Measurements from ENCODE around the genes SPANXB1 and FMR1.

DNA sequence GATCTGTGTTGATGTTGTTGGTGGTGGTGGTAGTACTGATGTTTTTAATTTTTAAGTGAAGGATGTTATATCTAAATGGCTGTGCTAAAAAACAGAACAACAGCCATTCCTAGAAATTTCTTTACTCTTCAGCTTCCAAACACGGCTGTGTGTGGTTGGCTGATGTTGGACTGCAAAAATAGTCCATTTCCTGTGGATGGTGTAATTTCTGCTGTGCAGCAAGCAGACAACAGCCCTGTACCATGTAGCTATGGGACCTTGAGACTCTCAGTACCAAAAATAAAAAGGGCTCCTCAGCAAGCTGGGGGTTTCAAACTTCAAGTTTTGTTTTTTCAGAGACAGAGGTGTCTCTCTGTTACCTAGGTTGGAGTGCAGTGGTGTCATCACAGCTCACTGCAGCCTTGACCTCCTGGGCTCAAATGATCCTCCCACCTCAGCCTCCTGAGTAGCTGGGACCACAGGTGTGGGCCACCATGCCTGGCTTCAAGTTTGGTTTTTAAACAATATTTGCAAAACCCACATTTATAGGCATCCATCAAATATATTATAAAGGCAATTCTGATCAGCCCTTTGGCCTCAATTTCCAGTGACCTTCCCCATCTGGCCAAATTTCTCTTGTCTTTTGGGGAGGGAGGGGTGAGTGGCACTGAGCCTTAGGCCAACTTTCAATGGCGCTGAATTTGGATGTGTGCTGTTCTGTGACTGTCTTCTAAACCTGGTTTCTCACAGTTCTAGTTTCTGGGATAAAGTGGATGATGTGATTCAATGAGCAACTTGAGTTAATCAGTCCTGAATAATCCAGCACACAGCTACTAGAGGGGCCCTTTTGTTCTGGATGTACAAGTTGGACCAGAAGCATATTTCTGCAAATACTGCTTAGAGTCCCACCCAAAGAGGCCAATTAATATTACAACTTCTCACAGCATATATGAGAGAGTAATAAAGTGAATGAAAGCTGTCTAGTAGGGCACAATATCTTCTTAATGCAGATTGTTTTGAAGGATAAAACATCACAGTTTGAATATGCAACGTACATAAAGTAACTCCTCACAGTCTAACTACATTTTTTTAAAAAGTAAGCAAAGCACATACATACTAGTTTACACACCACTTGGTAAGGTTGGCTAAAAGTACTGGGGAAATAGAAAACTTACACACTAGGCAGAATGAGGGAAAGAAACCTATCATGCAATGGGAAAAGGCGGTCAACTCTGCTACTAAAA lies 18.5 kb downstream of the CD40LG start:
- PRO-cap = no peak

- PRO-cap = no peak
Observed at GRCh38 chrX:137428109-137429010, 137.6 kb upstream of the ZIC3 start.

DNA sequence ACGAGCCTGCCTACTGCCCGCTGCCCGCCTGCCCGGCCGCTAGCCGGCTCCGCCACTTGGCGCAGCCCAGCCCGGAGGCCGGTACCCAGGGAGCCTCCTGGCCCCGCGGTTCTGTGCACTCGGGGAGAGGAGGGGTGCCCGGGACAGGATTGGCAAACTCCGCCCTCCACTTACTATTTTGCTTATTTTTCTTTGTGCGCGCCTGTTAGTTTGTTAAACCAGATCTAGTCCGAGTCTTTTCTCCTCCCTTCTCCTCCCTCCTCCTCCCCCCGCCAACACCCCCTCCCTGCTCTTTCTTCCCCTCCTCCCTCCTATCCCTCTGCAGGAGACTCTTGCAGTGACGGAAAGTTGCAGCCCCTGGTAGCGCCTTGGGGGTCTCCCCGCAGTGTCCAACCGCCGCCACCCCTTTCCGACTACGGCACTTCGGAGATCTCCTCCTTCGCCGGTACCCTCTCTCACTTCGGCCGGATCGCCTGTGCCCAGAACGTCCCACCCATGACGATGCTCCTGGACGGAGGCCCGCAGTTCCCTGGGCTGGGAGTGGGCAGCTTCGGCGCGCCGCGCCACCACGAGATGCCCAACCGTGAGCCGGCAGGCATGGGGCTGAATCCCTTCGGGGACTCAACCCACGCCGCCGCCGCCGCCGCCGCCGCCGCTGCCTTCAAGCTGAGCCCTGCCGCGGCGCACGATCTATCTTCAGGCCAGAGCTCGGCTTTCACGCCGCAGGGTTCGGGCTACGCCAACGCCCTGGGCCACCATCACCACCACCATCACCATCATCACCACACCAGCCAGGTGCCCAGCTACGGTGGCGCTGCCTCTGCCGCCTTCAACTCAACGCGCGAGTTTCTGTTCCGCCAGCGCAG lies 503 bp downstream of the ZIC3 start:
- PRO-cap = no peak

DNA sequence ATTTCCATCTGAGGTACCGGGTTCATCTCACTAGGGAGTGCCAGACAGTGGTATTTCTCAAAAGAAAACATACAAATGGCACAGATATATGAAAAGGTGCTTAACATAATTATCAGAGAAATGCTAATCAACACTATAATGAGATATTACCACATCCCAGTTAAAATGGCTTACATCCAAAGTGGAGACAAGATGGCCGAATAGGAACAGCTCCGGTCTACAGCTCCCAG lies 66.5 kb upstream of the FGF13 start:
- PRO-cap = no peak

DNA sequence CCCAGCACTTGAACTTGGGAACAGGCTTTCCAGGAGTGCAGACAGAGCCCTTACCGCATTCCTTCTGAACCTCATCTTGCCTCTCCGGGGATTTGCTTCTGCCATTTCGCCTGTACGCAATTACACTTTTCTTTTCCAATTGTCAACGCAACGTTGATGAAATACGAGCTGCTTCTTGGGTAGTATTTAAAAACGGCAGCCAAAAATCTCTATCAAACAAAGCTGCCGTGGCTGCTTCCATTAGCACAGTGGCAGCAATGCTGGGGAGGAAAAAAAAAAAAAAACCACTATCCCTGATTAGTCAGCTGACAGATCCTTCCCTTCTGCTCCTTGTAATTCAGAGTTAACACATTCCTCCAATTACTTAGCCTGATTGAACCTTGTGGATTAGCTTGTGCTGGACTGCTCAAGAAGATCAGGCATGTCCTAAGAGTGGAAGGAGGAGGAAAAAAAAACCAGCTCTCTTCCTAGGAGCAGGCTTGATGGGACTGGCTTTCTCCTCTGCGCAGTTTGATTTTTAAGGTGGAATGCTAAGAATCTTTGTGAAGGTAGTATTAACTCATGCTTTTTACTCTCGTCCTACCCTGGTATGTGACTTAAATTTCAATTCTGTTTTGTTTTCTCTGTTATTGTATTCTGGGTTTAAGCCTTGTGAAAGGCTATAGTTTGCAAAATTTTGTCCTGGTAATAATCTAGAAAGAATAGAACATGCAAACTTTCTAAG lies 65.4 kb downstream of the MCF2 start:
- PRO-cap = no peak

GRCh38 chrX:139782465-139783135 lies 74.6 kb upstream of the MCF2 start:
- PRO-cap = no peak

GRCh38 chrX:141002506-141002748 lies at the start of gene SPANXB1:
Gene SPANXB1, plus strand, starts transcription at chrX:141002594.
- PRO-cap = no peak

- PRO-cap = no peak
Observed at GRCh38 chrX:143757222-143757956, 36.8 kb upstream of the SPANXN2 start.

GRCh38 chrX:145782459-145782800 lies 35.2 kb upstream of the SLITRK2 start:
- PRO-cap = no peak

GRCh38 chrX:145817145-145817727 lies 393 bp upstream of the SLITRK2 start:
- PRO-cap = bidirectional peak, plus-strand start at chrX:145817938, minus-strand start at chrX:145817640

DNA sequence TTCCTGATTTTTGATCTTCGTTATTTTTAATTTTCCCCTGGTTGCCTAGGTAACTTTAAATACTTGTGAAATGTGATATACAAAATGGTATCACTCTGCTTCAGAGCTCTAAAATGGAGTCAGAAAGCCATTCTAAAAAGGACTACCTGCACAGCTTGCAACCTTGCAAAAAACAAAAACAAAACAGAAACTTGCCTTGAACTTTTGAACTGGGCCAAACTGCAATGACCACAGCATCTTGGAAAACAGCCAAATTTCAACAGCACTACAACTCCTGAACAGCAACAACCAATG lies 36.0 kb upstream of the FMR1 start:
- PRO-cap = no peak

DNA sequence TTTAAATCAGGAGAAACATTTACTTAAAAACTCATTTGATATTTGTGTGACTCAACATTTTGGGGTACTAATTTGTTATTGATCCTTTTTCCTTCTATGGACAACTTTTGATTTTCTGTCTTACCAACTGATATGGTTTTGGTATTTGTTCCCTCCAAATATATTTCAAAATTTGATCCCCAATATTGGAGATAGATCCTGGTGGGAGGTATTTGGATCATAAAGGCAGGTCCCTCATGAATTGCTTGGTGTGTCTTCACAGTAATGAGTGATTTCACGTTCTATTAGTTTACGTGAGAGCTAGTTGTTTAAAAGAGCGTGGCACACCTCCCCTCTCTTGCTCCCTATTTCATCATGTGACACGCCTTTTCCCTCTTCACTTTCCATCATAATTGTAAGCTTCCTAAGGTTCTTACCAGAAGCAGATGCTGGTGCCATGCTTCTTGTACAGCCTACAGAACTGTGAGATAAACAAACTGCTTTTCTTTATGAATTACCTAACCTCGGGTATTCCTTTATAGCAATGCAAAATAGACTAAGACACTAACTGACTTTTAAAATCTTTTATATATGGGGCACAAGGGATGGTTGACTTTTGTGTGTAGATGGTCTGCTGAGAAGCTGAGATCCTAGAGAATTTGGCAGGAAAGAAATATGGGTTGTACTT lies 34.0 kb upstream of the FMR1 start:
- PRO-cap = no peak

GRCh38 chrX:147911827-147912978 lies at the start of gene FMR1:
Gene FMR1, plus strand, starts transcription at chrX:147911919.
- PRO-cap = bidirectional peak, plus-strand start at chrX:147911951, minus-strand start at chrX:147911778; unidirectional peak, plus-strand start at chrX:147912165

DNA sequence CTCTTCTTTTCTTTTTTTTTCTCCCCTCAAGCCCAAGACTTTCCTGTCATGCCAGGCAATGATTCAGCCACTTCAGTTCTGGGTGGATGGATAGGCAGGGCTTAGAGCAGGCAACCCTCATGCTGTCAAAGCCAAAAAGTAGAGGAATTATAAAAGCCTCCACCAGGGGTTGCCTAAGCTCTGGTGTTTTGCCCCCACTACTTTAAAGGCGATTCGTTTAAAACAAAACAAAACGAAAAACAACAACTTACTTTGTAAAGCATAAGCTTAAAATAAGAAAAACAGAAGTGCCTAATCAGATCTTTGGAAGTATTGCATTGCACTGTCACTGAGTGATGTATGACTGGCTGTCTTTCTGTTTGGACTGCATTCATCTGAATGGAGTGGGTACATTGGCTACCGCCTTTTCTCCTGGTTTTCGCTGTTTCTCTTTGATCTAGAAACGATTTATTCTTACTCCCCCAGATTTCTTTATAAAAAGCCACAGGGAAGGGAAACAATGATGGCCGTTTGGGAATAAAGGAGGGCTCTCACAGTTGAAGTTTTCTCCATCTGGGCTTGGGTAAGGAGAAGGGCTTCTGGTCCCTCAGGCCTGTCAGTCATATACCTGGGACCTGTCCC lies 5.4 kb upstream of the IDS start:
- PRO-cap = no peak

DNA sequence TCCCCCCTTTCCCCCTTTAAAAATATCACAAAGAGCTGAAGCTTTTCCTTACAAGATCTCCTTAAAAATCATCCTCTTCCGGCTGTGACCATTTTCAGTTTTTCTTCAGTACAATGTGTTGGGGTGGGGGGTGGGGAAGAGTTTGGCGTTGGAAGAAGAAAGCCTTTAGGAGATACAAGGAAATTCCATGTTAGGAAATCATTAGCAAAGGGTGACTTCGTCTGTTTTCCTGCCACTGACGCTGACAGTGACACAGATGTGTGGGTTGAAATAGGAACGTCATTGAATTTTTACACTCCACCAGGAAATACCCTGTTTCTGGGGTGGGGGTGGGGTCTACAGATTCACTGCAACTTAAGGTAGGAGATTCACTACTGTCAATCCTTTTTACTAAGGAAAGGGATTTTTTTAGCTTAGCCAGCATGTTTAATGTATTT lies 3.8 kb downstream of the MAMLD1 start:
- PRO-cap = no peak

GRCh38 chrX:150508073-150508919 lies 60.1 kb upstream of the MTM1 start:
- PRO-cap = no peak

GRCh38 chrX:150511996-150513216 lies 56.0 kb upstream of the MTM1 start:
- PRO-cap = no peak

GRCh38 chrX:150566544-150567308 lies 1.7 kb upstream of the MTM1 start:
- PRO-cap = no peak

- PRO-cap = bidirectional peak, plus-strand start at chrX:150568637, minus-strand start at chrX:150568330
Observed at GRCh38 chrX:150568224-150568439, 289 bp upstream of the MTM1 start.

- PRO-cap = no peak
Observed at GRCh38 chrX:150765016-150765463, 71.8 kb downstream of the MTMR1 start.